Cardiac atrium fibroblast (primary cell): ENCODE measurements around a stretch of chr2.

DNA sequence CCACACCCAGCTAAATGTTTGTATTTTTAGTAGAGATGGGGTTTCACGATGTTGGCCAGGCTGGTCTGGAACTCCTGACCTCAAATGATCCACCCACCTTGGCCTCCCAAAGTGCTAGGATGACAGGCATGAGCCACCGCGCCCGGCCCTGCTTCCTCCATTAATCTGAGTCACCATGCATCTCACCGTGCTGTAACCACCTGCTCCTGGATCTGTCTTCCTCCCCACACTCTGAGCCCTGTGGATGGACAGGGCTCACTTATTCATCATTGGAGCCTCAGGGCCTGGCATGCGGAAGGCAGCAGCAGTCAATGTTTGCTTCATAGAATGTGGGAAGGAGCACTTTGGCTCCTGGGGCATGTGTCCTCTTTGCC, 11.2 kb downstream of the MFSD2B start:
- RAMPAGE, long total RNA, result no peak

GRCh38 chr2:24258426-24259109, 83.7 kb downstream of the FAM228A start:
- RAMPAGE, long total RNA, result no peak

- RAMPAGE, long total RNA, result no peak
Observed at GRCh38 chr2:24264543-24265130, 89.8 kb downstream of the FAM228A start.

DNA sequence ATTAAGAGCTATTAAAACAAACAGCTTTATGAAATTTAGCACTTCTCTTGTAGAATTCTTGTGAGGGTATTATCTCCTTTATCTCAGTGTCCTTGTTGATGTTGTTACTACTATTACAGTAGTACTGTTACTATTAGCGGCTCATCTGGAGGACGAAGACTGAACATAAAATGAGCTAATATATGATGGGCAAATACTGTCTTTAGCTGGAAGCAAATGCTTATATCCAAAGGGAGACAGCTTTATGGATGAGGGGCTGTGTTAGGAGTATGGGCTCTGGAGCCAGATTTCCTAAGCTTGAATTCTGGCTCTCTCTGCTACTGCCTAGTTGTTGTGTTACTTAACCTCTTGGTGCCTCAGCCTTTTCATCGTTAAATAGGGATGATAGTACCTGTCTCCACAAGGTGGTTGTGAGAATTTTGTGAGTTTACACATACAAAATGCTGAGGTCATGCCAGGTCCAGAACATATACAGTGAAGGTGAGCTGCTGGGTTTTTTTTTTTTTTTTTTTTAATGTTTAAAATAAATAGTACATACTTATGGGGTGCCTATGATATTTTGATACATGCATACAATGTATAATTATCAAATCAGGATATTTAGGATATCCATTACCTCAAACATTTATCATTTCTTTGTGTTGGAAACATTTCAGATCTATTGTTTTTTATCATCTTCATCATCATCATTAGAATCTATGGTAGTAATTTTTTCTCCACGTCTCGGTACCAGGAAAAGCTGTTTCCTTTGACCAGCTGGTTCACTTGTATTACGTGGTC, 16.1 kb downstream of the NCOA1 start:
- RAMPAGE, long total RNA, result no peak

DNA sequence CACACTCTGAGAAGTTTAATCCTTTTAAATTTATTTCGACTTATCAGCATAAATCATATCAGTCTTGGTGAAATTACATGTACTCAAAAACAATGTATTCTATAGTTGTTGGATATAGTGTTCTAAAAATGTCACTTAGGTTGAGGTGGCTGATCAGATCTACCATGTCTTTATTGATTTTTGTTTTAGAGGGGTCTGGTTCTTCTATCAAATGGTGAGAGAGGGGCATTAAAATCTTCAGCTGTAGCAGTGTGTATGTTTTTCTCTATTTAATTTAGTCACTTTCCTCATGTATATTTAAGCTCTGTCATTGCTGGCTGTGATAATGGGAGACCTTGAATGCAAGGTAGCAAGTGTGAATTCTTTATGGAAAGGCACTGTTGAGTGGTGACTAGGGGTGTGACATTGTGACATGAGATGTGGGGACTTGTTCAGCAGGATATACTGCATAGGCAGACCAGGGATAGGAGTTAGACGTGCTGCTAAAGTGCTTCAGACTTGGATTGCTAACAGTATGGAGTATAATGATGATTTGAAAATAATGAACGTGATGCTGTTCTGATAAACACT, 134.9 kb downstream of the NCOA1 start:
- RAMPAGE, long total RNA, result no peak

DNA sequence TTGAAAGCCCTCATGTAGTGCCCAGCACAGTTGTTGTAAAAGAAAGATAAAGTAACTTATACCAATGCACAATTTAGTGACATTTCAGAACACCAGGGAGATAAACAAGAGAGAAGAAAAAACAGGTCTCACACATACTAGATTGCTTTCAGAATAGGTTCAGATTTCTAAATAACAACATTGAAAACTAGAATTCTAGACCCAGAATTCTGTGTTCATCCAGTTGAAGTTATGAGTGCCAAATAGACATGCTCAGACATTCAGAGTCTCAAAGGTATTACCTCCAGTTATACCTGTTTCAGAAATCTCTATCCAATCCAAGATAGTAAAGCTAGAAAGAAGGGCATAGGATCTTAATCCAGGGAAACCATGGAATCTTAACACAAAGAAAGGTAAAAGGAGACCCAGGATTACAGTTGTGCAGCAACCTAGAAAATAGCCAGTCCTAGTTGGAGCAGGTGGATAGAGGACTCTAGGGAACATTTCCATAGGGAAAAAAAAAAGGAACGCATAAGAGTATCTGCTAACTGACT, 124.8 kb downstream of the PTRHD1 start:
- RAMPAGE, long total RNA, result no peak

- RAMPAGE, long total RNA, result no peak
Observed at GRCh38 chr2:24720309-24720855, 72.8 kb downstream of the PTRHD1 start.

DNA sequence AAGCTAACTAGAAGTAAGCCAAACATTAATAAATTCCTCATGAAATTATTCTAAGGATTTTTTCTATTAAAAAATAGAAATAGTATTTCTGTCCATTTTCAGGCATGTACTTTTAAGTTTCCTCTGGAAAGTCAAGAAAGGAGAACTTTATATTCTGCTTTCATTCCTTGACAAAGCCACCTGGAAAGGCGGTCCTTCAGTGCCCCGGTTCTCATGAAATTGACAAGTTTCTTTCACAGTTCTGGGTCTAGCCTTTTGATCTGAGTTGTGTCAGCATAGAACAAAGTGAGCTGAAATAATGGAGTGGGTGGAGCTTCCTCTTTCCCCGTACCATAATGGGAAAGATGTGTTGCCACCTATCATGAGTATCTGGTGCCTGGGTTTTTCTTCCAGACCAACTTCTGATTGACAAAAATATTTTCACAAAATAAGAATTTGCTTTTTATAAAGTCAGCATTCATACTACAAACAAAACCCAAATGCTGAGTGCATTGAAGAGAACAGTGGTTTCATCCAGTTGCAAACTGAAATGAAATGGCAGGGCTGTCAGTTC, 49.3 kb downstream of the PTRHD1 start:
- RAMPAGE, long total RNA, result no peak

- RAMPAGE, long total RNA, result no peak
Observed at GRCh38 chr2:24821189-24822228, 28.3 kb downstream of the CENPO start.

GRCh38 chr2:24857746-24858063, 62.3 kb downstream of the ADCY3 start:
- RAMPAGE, long total RNA, result no peak

DNA sequence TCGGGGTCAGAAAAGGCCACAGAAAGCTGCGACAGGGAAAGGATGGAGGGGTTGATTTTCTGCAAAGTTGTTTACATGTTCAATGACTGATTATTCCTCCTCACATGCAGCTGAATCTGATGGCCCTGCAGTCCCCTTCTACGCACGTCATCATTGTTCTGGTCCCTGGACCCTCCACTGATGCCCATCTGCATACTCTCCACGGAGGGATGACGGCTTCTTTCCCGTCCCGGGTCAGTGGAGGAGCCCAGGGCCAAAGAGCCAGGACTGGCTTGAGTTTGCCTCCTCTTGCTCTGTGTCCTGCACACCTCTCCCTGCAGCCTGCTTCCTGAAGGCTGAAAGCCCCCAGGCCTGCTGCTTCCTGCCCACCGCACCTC, 7.2 kb downstream of the ADCY3 start:
- RAMPAGE, long total RNA, result no peak

- RAMPAGE, long total RNA, result no peak
Observed at GRCh38 chr2:24921208-24921624, 1.2 kb upstream of the ADCY3 start.

DNA sequence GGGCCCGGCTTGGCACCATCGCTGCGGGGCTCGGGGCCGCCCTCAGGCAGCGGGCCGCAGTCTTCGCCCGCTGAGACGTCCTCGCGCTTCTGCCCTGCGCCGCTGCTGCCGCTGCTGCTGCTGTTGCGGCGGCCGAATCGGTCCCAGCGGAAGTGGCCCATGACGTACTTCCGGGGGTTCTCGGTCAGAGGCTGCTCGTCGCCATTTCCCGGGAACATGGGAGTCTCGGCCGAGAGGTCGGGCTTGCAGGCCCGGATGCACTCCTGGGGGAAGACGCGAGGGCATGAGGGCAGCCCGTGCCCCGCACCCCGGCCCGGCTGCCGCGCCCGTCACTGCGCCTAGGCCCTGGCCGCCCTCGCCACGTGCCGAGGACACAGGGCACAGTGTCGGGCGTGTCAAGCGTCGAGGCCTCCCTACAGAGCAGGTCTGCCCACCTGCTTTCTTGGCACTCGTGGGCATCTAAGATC, 6.9 kb downstream of the POMC start:
- RAMPAGE, long total RNA, result no peak

- RAMPAGE, long total RNA, result no peak
Observed at GRCh38 chr2:25240234-25240835, 72.0 kb upstream of the POMC start.

DNA sequence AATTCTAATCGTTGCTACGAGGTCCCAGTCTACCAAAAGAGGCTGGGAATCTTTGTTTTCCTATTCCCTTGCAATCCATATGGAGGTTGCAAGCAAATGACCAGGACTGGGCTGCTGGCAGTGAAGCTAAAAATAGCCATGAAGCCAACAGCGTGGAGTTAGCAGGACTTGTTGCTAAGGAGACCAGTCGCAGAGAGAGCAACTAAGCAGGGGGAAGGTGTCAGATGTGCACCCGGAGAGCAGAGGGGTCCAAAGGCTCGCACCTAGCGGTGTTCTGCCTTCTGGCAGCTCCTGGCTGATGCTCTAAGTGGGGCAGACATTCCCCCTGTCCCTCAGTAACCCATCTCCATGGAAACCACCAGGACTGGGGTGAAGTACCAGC, 84.7 kb downstream of the DNMT3A start:
- RAMPAGE, long total RNA, result no peak

GRCh38 chr2:25339627-25340092, 2.1 kb downstream of the DNMT3A start:
- RAMPAGE, long total RNA, result no peak

DNA sequence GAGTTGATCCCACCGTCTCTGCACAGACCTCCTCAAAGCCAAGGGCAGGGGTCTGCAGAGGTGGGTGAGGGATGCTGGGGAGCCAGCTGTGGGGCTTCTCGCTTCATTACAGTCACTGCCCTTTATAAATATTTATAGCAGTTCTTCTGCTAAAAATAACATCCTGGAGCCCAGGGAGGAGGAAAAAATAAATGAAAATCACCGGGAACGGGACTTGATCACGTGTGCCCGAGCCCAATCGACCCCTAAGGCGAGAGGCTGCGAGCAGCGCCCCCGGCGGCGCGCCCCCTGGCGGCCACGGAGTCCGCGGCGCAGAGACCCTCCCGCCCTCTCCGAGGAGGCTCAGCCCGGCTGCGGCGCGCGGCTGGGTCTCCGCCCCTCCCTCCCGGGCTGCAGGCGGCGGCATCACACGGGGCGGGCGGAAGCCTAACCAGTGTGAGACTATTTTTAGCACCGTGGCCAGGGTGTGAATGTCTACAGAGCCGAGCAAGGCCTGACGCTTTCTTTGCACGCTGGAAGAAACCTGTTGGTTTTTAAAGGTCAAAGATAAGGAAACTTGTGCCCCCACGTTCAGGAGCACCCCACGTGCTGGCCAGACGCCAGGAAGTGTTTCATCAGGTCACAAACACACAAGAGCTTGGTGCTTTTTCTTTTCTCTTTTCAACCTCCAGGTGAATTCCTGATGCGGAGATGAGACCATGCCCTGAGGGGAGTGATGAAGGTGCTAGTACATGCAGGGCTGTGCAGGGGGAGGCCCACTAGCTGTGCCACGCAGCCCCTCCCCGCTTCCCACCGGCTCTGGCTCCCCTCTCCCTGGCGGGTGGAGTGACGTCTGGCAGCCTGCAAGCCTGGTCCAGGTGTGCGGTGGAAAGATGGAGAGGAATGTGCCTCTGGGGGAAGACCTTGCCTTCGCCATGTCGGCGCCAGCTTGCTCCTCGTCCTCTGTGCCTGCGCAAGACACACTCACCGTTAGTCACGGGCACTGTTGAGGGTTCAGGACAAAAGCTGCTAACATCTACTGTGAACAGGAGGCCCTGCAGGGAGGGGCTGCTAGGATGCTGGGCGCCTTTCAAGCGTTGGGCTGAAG, 35.2 kb upstream of the DNMT3A start:
- RAMPAGE, long total RNA, result no peak

DNA sequence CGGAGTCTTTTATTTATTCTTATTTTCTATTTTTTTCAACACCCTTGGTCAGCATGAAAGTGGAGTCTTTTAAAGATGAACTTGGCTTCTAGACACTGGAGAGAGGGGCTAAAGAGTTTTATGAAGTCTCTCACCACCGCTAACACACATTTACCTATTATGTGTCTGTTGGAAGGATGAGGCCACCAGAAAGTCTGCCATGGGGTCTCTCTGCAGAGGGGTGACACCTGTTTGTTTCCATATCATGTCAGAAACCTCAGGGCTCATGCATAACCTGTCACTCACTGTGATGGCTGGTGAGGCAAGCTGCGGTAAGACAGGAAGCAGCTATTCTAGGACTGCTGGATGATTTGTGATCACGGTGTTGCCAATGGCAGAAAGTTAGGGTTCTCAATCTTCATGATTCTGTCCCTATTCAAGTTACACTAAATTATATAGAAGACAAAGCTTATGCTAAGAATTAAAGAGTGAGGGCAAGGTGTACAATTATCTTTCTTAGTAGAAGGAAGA, 60.8 kb upstream of the DNMT3A start:
- RAMPAGE, long total RNA, result no peak

DNA sequence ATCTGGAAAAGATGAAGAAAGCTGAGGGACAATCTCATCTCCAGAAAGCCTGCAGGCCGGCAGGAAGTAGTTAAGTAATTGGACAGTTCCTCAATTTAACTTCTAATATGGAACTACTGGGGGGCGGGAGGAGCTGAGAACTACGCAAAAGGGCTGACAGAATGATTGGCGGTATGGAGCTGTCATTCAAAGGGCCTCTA, 91.0 kb downstream of the DTNB start:
- RAMPAGE, long total RNA, result no peak

GRCh38 chr2:25592846-25593596, 80.4 kb downstream of the DTNB start:
- RAMPAGE, long total RNA, result no peak